Endometrial microvascular endothelial cells (primary cell): ENCODE results near the genes MSMP and SPAAR.

DNA sequence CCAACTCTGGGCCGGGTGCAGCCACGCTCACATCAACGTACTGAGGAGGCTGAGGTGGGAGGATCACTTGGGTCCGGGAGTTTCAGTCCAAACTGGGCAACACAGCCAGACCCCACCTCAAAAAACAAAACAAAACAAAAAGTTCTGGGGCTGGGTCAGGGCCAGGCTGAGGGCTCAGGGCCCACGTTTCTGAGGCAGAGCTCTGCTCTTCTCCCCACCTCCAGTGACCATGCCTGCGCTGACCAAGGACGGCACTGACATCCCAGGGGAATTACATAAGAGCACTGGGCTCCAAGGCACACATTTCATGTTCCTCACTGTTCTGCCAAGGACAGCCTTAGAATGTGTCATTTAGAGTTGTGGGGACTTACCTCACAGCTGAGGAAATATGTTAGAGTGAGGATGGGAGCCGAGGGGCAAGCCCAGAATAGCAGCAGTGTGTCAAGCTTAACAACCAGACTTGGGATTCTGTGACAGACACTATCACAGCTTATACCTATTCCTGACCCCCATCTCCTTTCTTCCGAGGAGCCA is 1.0 kb upstream of the FAM166B start:
- RAMPAGE, long total RNA, result no peak

GRCh38 chr9:35606639-35607730 is 1.9 kb downstream of the TESK1 start:
- RAMPAGE, long total RNA, result no peak

GRCh38 chr9:35690066-35691005 is 611 bp upstream of the TPM2 start:
- RAMPAGE, long total RNA, result no peak

GRCh38 chr9:35719163-35719540 is 12.8 kb downstream of the TLN1 start:
- RAMPAGE, long total RNA, result no peak

DNA sequence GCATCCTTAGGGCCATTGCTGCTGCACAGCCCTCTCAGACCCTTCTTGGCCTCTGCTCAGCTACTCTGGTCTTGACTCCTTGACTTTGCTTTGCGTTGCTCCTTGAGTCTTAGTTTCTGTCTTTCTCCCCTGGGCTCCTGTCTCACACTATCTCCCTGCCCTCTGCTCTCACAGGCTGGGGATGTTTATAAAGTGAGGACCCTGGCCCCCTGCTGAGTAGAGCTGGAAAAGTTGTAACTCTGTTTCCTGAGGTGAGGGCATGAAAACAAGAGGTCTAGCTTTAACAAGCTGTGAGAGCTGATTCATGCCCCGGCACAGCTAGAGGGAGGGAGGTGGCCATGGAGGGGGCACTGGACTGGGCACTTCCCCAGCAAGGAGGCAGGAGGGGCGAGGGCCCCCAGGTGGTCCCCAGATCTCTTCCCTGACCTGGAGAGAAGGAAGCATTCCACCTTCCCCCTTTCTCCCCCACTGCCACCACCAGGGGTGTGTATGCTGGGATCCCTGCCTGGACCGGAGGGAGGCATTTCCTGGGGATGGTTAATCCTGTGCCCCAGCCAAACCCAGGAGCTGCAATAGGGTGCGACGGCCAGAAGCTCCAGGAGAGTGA is at the start of gene MSMP:
Gene MSMP (minus strand): TSS at position 163 of the 607 bp plus-strand sequence.
- RAMPAGE, long total RNA, result start-site peak on the minus strand centred at position 152 of the sequence, 101 bp wide, 16 and 24 reads in 2 replicates

DNA sequence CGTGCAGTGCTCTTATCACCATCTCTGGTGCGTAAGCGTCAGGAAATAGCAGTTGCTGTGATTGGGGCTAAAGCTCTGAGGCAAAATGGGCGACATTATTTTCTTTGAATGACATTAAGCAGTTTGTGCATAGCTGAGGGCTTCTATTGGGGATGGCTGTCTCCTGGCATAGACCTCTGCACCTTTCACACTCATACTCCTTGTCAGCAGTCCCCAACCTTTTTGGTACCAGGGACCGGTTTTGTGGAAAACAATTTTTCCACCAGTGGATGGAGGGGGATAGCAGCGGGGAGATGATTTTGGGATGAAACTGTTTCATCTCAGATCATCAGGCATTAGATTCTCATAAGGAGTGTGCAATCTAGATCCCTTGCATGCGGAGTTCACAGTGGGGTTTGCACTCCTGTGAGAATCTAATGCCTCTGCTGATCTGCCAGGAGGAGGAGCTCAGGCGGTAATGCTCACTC is 1.2 kb upstream of the MSMP start:
- RAMPAGE, long total RNA, result no peak

DNA sequence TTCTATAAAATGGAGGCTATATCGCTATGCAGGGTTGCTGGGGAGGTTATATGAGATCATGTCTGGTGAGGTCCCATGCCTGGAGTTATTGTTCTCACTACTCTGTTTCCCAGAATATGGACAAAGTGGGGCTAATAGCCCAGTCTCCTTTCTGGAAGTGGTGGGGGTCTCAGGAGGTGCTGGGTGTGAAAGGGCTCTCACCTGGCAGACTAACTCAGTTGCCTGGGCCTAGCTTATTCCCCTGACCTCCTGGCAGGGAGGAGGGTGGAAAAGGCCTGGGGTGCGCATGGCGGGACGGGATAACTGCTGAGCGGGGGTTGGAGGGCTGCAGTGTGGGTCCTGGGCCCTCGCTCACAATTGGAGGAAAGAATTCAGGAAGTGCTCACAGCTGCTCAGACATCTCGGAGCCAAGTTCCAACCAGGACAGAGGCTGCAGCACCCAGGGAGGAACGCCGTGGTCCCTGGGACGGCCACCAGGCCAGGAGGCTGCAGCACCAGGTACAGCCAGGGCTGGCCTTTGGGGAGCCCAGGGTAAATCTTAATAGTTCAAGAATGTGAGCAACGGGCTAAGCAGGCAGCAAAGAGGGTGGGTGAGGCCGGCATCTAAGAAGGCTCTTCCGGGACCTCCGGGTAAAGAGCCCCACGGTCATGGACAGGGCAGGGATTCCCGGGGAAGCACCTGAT is at the start of gene SPAAR:
Gene SPAAR (plus strand): TSS at position 424 of the 684 bp plus-strand sequence.
- RAMPAGE, long total RNA, result no peak

DNA sequence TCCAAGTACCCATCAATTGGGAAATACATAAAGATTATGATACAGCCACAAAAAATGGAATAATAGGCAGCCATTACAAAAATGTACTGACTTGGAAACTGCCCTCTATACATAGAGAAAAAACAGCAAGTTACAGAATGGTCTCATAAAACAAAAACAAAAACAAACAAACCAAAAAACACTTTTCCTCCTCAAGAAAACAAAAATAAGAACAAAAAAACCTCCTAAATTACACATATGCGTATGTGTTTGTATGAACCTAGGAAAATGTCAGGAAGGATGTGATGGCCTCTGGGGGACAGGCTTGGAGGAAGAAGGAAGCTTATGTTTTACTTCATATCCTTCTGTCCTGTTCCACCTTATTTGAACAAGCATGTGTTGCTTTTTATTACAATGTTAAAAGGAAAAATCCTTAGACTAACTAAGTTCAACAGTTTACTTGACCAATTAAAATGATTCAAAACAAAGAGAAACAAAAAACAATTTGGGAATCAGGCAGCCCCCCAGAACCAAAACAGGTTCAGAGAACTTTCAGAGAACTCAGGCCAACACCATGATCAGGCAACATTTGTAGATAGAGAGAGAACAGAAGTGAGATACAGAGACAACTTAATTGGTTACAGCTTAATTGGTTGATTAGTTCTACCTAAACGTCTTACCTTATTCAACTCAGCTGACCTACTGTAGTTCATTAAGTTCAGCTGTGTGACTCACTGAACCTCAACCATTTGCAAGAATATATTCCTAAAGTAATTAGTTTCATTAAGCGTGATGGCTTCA is 10.0 kb downstream of the SPAAR start:
- RAMPAGE, long total RNA, result no peak

DNA sequence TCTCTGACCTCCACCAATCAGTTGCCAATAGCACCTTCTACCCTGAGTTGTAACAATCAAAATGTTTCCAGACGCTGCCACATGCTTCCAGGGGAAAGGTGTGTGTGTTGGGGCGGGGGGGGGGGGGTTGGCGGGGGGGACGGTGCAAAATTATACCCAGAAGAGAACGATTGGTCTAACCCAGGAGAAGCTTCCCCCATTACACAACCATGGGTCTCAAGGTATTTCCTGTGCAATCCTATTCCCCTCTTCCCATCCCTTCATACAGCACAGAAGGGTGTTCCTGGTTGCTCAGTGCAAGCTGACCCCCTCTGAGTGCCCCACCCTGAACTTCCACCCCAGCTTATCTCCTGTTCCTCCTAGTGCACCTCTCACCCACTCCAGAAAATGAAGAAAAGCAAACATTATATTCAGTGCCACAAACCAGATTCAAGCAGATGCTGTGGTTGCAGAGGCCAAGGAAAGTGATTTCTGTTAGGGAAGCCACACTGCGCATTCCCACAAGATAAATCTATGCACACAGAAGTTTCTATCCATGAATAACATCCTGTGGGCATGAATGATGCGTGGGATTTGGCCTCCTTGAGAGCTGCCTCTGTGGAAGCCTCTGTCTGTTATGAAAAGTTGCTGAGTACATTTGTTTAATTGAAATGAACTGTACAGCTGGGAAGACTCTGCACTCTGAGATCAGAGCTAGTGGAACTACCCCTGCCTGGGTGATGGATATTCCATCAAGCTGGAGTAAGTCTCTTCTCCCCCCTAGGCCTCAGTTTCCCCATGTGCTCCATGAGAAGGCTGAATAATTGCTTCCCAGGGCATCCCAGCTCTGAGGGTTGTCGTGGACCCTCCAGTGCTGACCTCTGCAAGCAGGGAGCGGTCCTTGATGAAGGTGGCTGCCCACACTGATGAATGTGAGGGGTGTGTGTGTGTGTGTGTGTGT is 2.2 kb upstream of the OR2S2 start:
- RAMPAGE, long total RNA, result no peak

- RAMPAGE, long total RNA, result no peak
Measured at GRCh38 chr9:35962027-35962895, 4.3 kb upstream of the OR2S2 start.

DNA sequence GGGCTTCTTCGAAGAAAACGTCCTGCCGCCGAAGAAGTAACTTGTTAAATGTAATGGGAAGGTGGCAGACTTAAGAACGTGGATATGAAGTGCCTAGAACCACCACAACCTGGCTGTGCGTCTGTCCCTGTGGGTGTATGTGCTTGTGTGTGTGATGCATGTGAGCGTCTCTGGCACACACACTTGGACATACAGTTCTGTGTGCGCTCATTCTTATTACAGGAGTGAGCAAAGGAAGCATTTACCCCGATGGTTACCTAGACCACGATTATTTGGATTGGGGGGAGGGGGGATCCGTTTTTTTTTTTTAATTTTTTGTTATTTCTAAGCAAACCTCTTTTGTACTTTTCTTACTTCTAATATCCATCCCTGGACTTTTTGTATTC is 6.7 kb upstream of the CCIN start:
- RAMPAGE, long total RNA, result no peak

- RAMPAGE, long total RNA, result no peak
Measured at GRCh38 chr9:36191642-36192089, 945 bp downstream of the CLTA start.

GRCh38 chr9:36275023-36275590 is 16.9 kb upstream of the GNE start:
- RAMPAGE, long total RNA, result no peak

- RAMPAGE, long total RNA, result no peak
Measured at GRCh38 chr9:36276808-36277277, 18.6 kb upstream of the GNE start.

- RAMPAGE, long total RNA, result no peak
Measured at GRCh38 chr9:36316569-36317254, 58.5 kb upstream of the GNE start.

DNA sequence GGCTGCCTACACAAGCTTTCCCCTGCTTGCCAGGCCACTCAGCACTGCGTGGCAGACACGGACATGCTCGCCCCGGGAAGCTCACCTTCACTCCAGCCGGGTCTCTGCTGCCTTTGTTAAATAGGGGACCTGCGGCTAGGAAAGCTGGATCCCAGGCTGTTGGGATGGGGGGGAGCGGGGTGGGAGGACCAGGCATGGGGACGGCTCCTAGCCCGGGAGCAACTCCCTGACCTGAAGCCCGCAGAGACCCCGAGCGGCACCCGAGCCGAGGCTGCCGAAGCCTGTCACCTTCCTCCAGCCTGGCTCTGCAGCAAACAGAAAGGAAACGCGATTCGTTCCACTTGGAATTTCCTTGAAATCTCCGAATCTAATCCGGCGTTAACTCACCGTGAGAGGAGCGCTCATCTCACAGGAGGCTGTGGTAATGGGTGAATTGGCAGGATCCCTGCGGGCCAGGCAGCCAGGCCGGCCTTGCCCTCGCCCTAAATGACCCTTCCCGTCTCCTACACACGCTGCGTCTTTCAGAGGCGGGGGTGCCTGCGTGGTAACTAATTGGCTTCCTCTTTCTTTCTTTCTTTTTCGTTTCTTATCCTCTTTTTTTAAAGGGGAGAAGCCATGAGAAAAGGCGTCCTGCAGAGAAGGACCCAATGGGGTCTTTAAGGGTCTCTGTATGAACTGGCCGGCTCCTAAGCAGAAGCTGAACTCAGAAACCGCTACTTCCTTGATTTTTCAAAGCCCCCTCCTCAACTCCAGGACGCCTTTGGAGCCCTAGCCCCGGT is 8.6 kb downstream of the PAX5 start:
- RAMPAGE, long total RNA, result no peak

DNA sequence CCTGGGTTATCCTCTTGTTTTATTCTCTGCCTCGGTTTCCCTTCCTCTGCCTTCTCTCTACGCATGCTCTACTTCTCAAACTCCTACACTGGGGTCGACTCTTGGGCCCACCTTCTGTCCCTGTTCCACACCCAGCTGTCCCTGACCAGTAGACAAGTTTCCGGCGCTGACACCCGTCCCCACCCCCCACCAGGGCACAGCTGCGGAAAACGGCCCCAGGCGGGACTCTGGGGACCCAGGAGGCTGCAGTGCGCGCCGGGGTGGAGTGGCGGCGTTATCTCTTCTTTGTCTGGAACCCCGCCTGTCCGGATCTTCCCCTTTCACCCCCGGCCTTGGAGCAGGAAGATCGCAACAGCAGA is 4.9 kb downstream of the PAX5 start:
- RAMPAGE, long total RNA, result no peak

DNA sequence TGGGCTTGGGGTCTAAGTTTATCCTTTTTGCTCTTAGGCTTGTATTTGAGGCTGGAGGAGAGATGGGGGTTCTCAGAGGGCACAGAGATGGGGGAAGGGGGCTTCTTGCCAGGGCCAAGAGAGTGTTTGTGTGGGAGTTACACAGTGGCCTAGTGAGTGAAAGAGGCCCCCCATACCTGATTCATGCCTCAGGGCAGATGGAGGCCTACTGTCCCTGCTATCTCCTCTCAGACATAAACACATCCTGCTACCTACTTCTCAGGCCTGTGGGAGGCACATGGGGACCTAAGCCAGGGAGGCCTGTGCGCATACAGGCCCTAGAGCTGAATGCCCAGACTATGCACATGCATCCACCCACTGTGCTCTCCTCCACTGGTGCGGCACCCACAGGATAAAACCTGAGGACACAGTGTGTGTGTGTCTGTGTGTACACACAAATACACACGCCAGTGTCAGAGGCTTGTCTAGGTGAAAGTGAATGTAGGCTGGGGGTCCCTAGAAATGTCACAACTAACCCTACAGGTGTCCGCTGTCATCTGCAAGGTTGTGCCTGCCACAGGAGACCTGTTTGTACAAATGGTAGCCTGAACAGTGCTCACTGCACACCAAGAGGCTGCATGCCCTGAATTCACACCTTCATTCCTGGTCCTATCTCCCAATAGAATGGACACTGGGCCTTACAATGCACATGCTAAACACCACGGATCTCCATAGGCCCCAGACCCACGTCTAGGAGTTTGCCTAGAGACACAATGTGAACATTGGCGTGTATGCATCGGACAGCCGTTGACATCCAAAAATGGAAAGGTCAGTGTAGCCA is 1.3 kb downstream of the PAX5 start:
- RAMPAGE, long total RNA, result no peak

GRCh38 chr9:37341197-37342309 is 80.9 kb upstream of the GRHPR start:
- RAMPAGE, long total RNA, result no peak

- RAMPAGE, long total RNA, result no peak
Measured at GRCh38 chr9:37441335-37442588, 19.3 kb downstream of the GRHPR start.